Pulmonary lymph node (tissue), 1 donor: ENCODE results near the gene PDE9A.

DNA sequence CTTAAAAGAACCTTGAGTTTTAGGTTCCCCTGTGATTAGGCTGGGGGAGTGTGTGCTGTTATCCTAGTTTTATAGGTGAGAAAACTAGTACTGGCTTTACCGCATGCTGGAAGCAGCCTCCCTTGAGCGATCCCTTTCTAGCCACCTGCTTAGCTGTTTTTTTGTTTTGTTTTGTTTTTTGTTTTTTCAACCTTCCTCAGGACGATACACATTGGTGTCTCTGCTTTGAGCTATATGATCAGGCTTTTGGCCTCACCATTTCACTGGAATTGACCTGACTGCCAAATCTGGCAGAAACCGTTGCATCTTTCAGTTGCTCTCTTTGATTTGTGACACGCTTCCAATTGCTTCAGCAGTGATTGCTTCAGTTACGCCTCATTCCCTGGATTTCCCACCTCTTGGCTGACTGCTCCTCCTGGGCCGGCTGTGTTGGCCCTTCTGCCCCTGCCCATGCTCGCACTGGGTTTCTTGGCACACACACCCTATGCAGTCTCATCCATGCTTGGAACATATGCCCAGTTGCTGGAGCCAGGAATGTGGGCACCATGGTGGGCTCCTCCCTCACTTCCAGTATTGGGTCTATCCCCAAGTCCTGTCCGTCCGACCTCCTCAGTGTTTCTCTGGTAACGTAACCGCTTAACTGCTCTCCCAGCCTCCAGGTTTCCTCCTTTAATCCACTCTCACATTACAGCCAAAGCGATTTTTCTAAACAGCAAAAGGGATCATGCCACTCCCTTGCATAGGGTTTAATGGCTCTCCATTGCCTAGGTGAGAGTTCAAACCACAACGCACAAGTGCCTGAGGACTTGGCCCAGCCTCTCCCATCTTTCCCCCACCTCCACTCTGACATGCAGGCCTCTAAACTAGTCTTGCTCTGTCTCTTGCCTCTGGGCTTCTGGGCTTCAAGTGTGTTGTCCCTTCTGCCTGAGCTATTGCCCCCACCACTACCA is 2.2 kb upstream of the ZBTB21 start:
- PRO-cap: no peak

- PRO-cap: no peak
Observed at GRCh38 chr21:42021668-42022710, 11.8 kb upstream of the ZBTB21 start.

DNA sequence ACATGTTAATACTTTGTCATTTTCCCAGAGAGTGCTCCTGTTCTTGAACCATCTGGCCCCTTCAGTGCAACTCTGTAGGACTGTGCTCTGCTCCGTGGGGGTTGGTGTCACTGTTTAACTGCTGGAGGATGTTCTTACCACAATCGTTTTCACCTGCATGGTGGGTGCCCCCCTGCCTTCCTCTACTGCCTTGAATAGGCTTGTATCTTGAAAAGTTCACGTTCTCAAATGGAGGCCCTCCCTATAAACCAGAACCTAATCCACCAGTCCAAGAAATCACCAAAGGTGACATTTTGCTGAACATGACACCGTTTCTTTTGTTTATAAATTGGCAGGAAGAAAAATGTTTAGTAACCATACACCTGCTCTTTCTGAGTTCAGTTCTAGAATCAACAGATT is 13.6 kb downstream of the ABCG1 start:
- PRO-cap: bidirectional peak, plus-strand start at position 142 of the sequence, minus-strand start at position 120 of the sequence

DNA sequence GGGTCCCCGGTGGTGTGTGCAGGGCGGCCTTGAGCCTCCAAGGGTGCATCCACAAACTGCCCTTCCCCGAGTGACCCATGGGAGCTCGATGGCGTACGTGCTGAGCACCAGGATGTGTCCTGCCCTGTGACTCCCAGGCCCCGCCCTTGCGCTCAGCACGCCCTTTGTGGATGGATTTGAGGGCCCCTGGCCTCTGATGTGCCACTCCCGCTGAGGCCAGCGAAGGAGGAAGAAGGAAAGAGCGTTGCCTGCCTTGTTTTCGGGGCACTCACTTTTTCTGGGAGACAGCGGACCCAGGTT is 1.7 kb upstream of the TFF3 start:
- PRO-cap: no peak

DNA sequence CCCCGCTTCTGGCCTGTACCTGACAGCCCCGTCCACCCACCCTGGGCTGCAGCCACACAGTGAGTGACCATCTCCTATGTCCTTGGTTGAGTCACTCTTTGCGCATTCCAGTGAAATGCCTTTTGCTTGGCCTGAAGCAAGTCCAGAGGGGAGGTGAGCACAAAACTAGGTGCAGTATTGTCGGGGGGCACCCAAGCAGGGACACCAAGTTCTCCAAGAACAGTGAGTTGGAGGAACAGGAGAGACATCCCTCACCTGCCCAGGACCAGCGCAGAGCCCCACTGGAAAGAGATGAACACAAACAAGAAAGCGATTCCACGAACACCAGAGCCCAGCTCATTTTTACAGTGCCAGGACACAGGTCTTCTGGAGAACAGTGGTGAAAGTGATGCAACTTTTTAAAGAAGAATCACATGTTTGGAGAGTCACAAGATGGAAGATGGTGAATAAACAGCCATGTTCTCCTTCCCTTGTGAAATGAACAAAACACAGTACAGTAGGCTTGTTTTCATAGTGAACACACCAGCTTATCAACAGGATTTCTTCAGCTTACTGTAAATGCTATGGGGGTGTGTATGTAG is 10.0 kb downstream of the TMPRSS3 start:
- PRO-cap: no peak

DNA sequence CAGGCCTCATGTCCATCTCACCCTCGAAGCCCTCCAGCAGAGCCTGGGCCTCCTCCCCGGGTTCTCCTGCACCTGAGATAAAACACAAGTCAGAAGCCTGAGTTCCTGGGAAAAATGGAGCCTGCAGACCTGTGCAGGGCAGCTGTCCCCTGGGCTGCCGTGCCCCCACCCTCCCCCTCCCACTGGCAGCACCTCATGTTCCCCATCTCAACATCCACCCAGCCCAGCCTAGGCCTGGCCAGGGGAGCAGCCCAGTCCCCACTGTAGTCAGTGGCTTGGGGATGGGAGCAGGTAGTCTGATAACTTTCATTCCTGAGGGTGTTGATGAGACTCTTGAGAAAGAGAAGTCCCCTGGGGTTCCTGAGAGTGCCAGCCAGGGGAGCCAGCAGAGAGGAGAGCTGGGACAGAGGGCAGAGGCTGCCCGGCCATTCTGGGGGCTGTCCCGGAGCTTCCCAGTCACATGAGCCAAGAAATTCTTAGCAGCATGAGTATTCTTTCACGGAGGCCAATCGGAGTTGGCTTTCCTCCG is 20.0 kb downstream of the RSPH1 start:
- PRO-cap: no peak

- PRO-cap: no peak
Observed at GRCh38 chr21:42499259-42499978, 3.4 kb upstream of the RSPH1 start.

DNA sequence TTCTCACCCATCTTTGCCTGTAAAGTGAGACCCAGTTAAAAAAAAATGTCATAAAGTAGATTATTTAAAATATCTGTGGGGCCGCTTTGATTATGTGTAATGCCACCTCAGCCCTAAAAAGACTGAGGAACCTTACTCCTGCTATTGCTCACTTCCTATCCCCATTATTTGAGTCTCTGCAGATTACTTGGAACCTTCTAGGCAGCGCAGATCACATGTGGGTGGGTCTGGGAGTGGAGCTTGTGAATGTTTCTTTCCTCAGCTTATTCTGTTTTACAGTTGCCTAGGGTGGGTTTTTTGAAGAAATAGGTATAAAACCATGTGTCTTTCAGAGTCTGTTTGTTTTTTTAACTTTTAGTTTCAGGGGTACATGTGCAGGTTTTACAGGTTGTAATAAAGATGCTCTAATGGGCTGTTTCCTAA is 1.7 kb downstream of the SLC37A1 start:
- PRO-cap: unidirectional peak, minus-strand start at position 124 of the sequence

GRCh38 chr21:42517964-42518877 is 4.6 kb downstream of the SLC37A1 start:
- PRO-cap: no peak

DNA sequence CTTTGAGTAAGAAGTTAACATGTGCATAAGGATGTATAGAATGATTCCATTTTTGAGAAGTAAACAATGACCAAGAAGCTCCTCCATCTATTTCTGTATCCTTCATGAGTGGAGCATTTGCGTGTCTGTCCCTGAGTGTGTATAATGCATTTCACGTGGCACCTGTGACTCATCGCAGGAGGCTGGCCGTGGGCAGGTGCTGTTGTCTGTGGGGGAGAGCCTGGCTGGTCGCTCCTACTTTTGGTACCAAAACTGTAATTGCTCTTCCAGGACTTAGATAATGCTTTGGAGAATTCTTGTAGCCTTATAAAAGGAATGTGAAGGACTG is 16.5 kb downstream of the SLC37A1 start:
- PRO-cap: no peak

- PRO-cap: unidirectional peak, minus-strand start at chr21:42577823
Observed at GRCh38 chr21:42577112-42578419, 63.9 kb downstream of the SLC37A1 start.

DNA sequence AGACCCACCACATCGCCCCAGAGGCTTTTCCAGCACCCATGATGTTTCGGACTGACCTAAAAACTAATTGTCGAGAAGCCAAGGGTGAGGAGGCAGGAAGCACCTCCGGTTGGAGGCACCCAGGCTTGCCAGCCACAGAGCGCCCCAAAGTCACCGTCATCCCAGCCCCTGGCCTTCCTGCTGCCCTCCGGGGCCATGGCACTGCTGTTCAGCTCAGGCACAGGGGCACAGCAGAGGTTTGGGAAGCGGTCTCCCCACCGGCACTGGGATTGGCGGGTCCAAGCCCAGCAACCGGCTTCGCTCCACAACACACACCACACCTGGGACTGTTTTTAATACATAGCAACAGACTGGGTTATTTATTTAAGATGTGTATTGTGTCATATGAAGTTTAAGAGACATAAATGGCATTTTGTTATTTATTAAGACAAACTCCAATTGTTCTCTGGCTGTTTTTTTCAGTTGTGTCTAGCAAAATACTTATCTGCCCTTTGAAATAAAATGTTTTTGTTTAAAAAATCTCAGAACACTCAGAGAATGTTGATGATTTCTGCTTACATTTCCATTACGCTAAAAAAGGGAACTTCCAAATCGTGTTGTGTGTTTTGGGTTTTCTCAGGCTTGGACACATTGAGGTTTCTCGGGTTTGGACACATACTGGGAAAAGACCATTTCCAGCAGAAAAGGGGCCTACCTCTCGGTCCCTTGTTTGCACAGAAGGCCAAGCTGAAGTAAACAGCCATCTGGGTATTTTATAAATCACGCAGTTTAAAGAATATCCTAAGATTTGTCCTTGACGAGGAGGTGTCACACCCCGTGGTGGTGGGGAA is 67.5 kb downstream of the SLC37A1 start:
- PRO-cap: no peak

DNA sequence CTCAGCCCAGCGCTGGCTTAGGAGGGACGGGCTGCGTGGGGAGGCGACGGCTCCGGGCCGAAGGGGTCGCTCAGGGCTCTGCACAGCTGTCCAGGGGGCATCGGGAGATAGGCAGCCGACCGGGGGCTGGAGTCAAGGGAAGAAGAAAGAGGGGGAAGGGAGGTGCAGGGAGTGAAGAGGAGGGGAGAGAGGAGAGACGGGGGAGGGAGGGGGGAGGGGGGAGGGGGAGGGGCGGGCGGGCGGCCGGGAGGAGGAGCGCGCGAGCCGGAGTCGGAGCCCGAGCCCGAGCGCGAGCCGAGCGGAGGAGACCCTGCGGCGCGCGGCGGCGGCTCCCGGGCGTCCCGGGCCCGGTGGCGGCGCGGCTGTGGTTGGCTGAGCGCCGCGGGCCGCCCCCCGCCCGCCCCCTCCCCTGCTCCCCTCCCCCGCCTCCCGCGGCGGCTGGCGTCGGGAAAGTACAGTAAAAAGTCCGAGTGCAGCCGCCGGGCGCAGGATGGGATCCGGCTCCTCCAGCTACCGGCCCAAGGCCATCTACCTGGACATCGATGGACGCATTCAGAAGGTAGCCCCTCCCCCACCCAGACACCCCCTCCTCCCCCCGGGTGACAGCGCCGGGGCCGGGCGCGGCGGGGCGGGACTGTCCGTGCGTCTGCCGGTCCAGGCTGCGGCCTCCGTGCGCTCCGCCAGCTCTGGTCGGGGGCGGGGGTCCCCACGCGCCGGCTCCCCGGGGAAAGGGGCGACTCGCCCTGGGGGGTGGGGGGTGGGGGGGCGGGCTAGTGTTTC is at the start of gene PDE9A:
Gene PDE9A (plus strand): TSS at position 297 of the 780 bp plus-strand sequence.
- PRO-cap: unidirectional peak, plus-strand start at position 290 of the sequence

DNA sequence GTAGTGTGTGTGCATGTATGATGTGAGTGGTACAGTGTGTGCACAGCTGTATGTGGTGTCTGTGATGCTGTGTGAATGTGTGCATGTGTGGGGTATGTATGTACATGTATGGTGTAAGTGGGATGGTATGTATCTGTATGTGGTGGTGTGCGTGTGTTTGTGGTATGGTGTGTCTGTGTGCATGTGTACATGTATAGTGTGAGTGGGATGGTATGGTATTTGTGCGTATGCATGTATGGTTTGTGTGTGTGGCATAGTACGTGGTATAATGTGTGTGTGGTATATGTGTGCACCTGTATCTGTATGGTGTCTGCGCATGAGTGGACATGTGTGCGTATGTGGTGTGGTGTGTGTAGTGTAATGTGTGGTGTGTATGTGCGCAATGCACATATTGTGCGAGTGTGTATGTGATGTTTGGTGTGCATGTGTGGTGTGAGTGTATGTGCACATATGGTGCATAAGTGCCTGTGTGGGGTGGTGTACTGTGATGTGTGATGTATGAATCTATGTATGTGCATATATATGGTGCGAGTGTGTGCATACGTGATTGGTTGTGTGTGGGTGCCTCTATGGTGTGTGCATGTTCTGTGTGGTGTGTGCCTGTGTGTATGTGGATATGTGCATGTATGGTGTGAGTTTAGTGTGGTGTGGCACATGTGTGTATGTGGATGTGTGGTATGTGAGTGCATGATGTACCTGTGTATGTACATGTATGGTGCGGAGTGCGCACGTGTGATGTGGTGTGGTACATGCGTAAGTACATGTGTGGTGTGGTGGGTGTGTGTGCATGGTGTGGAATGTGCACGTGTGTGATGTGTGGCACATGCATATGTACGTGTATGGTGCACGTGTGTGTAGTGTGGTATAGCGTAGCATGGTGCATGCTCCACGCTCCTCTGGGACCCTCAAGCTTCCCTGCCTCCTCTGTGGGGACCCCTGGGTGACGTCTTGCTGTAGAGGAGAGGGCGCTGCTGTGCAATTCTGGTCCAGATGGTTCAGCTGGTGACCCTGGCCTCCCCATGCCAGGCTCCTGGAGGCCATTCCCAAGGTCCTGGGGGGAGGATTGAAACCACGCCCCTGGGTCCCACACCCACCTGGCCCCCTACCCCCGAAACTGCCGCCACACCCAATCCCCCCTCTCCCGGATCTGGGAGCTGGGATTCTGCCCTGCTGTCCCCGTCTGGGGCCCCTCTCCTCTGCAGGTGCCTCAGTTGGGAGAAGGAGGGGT is 38.6 kb downstream of the WDR4 start:
- PRO-cap: no peak

GRCh38 chr21:42878578-42878728 is 886 bp downstream of the WDR4 start:
- PRO-cap: no peak

DNA sequence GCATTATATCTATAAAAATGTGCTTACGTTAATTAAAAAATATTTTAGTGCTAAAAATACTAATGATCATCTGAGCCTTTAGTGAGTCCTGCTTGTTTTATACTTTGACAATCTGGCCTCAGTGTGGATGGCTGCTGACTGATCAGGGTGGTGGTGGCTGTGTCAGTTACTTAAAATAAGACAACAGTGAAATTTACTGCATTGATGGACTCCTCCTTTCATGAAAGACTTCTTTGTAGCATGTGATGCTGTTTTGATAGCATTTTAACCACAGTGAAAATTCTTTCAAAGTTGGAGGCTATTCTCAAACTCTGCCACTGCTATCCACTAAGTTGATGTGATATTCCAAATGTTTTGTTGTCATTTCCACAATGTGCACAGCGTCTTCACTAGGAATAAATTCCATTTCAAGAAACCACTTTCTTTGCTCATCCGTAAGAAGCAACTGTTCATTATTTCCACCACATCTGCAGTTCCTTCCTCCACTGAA is 1.9 kb downstream of the PKNOX1 start:
- PRO-cap: no peak

DNA sequence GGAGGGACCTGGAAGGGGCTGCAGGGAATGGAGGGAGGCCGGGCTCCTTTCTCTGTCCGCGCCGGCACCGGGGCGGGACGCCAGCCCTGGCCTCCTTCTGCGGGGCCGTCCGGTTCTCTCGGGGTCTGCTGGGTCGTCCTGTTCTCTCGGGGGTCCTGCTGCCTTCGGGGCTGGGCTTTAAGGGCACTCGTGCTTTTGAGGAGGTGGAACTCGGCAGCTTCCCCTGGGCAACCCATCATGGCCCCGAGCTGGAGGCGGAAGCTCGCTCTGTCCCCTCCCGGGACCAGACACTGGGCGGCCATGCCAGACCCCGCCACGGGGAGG is 4.2 kb downstream of the CRYAA start:
- PRO-cap: no peak

GRCh38 chr21:43337697-43338326 is 89.1 kb downstream of the SIK1 start:
- PRO-cap: bidirectional peak, plus-strand start at chr21:43338126, minus-strand start at chr21:43337941

- PRO-cap: bidirectional peak, plus-strand start at chr21:43361348, minus-strand start at chr21:43361231; bidirectional peak, plus-strand start at chr21:43361957, minus-strand start at chr21:43361827
Observed at GRCh38 chr21:43360852-43362130, 65.6 kb downstream of the SIK1 start.

DNA sequence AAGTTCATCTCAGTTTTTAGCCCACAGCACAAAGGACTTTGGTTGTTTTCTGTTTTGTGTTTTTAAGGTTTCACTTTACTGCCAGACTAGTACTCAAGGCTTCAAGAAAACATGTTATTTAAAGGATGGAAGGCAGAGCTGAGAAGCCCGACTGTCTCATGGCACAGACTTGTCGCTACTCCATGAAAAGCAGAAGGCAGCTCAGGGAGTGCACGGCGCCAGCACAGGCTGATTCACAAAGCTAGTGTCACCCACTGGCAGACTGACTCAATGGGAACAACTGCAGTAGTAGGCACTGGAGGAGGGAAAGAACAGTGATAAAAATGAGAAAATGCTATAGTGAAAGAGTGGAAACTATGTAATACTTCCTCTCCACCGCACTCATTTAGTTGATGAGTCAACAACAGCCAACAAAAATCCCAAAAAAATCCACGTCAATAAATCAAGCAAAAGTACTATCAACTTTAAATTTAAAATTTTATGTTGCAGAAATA is 14.7 kb downstream of the HSF2BP start:
- PRO-cap: no peak